A673 (cell line): Measurements from ENCODE around the gene OR4D2.

- PRO-cap = no peak
Measured at GRCh38 chr17:58156723-58157841, 8.9 kb downstream of the OR4D1 start.

GRCh38 chr17:58166696-58167260 is at the start of gene OR4D2:
TSS of gene OR4D2 (plus strand) at chr17:58166982.
- PRO-cap = no peak

DNA sequence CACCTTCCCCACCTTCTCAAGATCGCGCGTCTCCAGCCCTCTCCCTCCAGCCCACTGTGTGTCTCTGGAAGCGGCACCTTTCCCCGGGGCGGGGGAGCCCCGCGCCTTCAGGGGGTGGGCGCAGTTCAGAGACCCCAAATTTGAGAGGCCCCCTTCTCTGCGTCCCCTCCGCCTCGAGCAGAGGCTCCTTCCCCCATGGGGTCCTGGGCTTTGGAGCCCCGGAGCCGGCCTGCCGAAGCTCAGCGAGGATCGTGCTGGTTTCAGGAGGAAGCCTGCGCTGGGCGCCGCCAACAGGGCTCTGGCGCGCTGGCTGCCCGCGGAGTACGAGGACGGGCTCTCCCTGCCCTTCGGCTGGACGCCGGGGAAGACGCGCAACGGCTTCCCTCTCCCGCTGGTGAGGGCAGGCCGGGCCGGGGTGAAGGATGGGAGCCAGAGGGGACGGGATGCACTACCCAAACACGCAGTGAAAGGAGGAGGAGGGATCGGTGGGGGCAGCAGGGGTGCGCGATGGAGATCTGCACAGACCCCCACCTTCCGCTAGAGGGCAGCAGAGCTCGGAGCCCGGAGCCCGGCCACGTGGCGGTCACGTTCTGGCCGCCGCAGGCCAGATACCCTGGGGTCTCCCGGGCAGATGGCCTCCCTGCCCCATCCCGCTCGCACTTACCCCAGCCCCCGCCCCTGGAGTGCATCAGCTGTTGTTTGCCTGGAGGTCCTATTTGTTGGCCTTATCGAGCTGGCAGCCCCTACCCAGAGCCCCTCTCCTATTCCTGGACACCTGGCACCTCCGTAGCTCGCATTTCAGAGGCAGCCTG is 11.1 kb downstream of the LPO start:
- PRO-cap = no peak

DNA sequence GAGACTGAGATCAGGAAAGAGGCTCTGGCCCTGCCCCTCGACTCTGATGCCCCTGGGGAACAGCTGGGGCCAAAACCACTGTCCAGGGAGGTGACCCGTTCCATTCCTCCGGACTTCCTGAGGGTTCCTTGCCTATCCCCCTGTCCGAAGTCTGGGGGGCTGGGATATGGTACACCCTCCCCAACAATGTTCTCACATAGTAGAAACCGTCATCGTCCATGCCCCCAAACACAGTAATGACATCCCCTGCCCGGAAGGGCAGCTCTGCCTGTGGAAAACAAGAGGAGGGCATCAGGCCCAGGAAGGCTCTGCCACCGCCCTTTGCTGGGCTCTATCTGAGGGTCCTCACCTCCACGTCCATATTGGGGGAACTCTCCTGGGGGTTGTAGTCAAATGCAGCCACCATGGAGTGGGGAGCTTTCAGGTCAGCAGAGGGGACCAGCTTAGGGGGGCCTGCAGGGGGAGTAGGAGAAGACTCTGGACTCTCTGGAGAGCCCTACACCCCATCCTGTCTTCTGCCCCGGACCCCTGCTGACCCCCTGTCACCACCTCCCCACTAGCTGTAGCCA is 23.3 kb downstream of the TSPOAP1 start:
- PRO-cap = no peak

DNA sequence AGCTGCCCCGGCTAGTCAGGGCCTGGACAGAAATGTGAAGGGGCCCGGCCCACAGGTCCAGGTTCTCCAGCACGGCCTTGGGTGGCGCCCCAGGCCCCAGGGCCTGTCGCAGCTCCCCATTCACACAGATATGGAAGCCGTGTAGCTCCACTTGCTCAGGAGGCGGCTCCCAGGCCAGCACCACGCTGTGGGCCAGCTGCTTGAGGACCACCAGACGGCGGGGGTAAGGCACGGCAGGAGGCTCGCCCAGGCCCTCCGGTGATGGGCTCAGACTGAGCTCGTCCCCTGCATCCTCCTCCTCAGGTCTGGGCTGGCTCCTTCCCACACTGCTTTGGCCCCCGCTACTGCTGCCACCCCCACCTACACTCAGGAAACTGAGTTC is 16.4 kb downstream of the TSPOAP1 start:
- PRO-cap = no peak

- PRO-cap = no peak
Measured at GRCh38 chr17:58318923-58319913, 9.4 kb downstream of the TSPOAP1 start.

GRCh38 chr17:58341837-58342548 is 10.0 kb downstream of the SUPT4H1 start:
- PRO-cap = no peak

- PRO-cap = no peak
Measured at GRCh38 chr17:58414990-58415700, 2.2 kb downstream of the RNF43 start.

- PRO-cap = no peak
Measured at GRCh38 chr17:58513156-58513918, 1.1 kb downstream of the MTMR4 start.

DNA sequence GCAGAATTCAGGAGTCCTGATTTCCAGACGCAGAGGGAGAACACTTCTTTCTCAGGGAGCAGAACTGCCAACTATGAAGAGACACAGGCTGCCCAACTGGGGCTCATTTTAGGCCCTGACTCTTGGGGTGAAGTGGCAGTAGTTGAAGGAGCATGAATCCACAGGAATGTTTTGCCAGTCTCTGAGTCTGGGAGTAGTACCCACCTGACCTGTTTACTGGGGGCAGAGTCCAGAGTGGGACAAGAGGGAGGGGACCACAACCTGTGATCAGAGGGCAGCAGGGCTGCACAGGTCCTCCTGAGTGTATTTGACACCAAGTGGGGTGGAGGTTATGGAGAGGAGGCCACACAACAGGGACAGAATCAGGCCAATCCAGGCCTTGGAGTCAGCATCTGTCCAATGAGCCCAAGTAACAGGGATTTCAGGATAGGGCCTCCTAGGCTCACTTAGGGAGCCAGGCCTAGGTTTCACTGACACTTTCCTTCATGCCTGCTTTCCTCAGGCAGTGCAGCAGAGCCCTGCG is 2.5 kb upstream of the MTMR4 start:
- PRO-cap = no peak

DNA sequence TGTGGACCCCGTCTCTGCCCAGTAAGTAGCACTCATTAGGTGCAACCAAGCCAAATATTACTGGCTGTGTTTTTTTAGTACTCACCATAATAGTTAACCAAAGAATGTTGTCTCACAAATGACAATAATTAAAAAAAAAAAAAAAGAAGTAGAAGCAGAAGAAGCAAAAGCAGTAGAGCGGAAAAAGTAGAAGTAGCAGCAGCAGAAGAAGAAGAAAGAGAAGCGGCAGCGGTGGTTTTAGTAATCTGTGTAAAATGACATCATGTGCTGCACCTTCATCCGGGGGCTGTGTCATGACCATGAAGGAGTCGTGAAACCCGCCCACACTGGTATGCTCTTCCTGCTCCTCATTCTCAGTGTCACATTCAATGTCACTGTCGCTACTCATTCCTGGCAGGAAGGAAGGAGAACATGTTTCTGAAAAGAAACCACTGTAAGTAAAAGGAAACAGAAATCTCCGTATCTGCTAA is 105.3 kb downstream of the TRIM37 start:
- PRO-cap = bidirectional peak, plus-strand start at position 387 of the sequence, minus-strand start at position 214 of the sequence

DNA sequence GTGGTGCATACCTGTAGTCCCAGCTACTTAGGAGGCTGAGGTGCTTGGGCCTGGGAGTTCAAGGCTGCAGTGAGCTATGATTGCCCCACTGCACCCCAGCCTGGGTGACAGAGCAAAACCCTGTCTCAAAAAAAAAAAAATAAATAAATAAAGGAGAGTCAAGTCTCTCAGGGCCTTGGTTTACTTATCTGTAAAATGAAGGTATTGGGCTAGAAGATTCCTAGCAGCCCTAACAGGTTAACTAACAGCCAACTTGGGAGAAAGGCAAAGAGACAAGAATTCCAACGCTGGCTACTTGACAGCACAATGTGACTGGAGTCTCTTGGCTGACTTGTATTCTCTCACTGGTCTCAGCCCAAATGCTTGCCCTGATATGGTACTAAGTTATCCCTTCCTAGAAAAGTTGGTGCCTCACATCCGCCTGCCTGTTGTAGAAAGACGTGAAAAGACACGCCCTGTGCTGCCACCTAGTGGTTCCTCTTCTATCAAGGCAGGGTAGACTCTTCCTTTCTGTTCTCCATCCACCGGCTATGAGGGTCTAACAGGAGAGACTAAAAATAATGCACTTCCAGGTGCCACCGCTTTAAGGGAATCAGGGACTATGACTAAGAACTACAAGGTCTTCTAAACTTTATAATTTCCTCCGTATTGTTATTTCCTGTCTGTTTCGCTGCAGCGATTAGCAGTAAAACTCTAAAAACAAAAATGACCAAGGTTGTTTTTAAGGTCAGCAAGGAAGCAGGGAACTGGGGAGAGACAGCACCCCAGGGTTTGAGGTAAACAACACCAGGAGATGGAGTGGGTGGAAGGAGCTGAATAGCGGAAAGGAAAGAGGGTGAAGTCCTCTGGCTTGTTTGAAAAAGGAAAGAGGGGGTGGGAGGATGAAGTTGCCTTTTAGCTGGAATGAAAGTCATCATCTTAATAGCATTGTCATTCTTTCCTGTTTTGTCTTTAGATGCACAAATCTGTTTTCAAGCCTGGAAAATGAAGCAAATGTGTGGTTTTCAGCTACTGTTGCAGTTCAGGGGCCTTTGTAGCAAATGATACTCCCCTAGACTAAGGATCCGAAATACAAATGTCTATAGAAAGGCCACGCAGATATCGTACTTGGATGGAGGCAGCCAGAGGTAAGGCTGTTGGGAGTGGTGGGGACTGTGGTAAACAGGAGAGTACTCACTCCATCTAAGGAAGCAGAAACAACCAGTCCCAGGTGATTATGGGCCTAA is 109.5 kb downstream of the YPEL2 start:
- PRO-cap = unidirectional peak, plus-strand start at position 276 of the sequence

DNA sequence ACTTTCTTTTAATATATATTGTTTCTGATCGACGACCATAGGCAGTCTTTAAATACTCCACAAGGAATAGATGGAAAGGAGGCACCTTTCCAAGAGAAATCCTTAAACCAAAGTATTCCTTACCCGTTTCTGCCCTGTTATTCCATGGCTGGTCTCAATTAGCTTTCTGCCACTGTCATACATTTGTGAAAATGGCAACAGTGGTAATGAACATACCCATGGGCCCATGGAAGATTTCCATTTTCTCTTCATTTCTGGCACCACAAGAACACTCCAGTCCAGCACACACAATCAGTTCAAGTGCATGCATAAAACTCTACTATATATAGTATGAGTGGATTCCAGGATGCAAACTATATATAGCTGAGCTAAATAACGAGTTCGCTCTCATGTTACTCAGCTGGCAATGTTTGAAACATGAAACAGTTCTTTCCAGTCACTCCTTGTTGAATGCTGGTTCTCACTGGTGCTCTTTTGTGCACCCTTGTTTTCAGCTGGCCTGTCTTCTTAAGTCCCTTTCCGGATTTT is 75.3 kb upstream of the DHX40 start:
- PRO-cap = no peak

GRCh38 chr17:59517312-59517652 is 48.1 kb upstream of the DHX40 start:
- PRO-cap = no peak

GRCh38 chr17:59566015-59566929 is 862 bp downstream of the DHX40 start:
- PRO-cap = no peak

- PRO-cap = bidirectional peak, plus-strand start at chr17:59620776, minus-strand start at chr17:59620609; bidirectional peak, plus-strand start at chr17:59621103, minus-strand start at chr17:59621080
Measured at GRCh38 chr17:59620490-59621314, 1.0 kb downstream of the CLTC start.

DNA sequence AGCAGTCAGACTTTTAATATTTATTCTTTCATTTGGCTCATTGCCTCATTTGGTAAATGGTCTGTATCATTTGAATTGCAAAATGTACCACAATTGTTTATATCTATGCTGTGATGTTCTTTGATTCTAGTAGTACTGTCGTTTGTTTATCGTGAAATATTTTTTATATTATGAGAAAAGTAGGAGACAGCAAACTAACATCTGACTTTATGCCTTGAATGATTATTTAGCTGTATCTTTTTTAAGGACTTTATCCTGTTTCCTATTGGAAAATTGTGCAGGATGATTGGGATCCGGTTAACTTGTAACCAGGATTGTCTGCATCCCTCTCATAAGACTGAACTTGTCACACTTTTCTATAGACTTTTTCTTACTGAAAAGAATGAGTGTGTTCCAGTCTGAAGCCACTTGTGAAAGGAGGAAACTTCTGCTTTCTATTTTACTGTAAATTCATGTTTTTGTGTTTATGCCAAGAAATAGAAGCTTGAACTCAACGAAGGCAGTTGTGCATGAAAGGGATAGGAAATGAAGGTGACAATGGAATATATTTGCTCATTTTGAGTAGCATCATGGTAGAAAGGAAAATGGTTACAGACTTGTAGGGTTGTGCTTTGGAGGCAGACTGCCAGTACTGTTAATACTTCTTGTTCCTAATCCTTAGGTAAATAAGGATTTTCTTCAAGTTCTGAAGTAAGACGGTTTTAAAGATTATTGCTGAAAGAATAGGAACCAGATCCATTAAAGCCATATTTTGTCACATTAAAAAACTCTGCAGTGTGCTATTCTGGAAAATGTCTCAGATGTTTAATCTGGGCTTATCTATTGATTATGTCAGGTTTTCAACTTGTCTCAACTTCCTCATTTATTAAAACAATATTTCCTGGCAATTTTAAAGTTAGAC is 8.0 kb downstream of the CLTC start:
- PRO-cap = no peak

- PRO-cap = no peak
Measured at GRCh38 chr17:59693402-59694576, 13.4 kb downstream of the PTRH2 start.

GRCh38 chr17:59753472-59753989 is 46.1 kb downstream of the VMP1 start:
- PRO-cap = unidirectional peak, plus-strand start at chr17:59753681

DNA sequence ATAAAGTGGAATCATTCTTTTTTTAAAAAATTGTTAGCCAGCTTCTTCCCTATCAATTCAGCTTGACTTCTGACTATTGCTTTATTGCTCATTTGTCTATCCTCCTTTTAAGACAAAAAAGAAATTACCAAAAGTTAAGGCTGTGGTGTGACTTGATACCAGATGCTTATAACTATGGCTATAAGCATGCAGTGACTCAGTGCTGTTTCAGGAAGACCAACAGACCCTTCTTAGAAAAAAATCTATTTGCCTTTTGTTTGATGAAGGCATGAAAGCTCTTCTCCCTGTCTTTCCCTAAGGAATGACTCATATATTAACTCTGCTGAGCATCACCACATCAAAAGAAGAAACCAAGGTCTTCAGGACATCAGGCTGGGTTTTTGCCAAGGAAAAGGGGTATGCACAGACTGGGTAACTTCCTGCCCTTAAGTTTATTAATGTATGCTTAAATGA is 47.0 kb downstream of the VMP1 start:
- PRO-cap = unidirectional peak, minus-strand start at position 176 of the sequence